ENCODE measurements around the genes LBR and H3-3A.

- PRO-cap = no peak
- RAMPAGE, long total RNA = no peak
Observed at GRCh38 chr1:224435265-224436029, 850 bp upstream of the WDR26 start.

GRCh38 chr1:224505855-224506119 lies 71.2 kb upstream of the WDR26 start:
- PRO-cap = no peak
- RAMPAGE, long total RNA = no peak

GRCh38 chr1:224784022-224784221 lies 145.6 kb upstream of the DNAH14 start:
- PRO-cap = no peak
- RAMPAGE, long total RNA = no peak

- PRO-cap = bidirectional peak, plus-strand start at chr1:225427549, minus-strand start at chr1:225427521; bidirectional peak, plus-strand start at chr1:225427772, minus-strand start at chr1:225427766
- RAMPAGE, long total RNA = no peak
Observed at GRCh38 chr1:225426890-225427841, 672 bp downstream of the LBR start.

DNA sequence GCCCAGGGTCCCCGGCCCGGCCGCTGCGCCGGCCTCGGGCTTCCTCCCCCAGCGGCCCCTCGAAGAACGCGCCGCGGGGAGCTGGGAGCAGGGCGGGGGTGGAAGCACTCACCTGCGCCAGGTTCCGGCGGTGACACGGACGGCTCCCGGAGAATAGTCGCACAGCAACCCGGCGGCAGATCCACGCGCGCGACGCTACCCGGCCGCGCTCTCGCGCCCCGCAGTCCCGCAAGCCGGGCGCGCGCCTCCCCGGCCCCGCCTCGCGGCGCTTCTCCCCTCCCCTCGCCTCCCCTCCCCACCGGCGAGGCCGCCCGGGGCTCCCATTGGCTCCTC lies at the start of gene LBR:
Gene LBR, minus strand, starts transcription at position 197 of the 333 bp plus-strand sequence.
- PRO-cap = bidirectional peak, plus-strand start outside the sequence, minus-strand start at position 197 of the sequence
- RAMPAGE, long total RNA = start-site peak on the minus strand centred at position 191 of the sequence, 64 bp wide, 611 reads

DNA sequence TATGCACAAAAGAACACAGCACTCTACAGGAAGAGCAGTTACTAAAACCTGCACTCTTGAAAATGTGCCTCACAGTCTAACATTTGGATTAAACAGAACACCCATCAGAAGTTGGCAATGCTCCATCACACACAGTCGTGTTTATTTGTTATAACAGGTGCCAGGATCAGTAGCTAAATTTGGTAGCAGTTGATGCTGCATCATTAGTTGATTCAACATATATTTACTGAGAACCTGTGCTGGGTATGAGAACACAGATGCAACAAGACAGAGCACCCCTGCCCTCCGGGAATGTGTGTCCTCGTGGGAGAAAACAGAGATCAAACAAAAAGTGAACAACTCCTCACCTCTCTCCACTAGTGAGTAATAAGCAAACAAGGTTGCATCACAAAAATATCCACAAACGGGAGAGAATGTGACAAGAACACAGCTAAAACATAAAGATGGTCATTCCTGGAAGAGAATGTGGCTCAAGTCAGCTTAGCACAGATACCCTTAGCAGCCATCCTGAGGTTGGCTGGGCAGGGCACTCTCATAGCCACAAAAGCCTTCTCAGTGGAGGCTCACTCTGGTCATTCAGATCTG lies 26.3 kb upstream of the LBR start:
- PRO-cap = unidirectional peak, plus-strand start at position 72 of the sequence
- RAMPAGE, long total RNA = no peak

DNA sequence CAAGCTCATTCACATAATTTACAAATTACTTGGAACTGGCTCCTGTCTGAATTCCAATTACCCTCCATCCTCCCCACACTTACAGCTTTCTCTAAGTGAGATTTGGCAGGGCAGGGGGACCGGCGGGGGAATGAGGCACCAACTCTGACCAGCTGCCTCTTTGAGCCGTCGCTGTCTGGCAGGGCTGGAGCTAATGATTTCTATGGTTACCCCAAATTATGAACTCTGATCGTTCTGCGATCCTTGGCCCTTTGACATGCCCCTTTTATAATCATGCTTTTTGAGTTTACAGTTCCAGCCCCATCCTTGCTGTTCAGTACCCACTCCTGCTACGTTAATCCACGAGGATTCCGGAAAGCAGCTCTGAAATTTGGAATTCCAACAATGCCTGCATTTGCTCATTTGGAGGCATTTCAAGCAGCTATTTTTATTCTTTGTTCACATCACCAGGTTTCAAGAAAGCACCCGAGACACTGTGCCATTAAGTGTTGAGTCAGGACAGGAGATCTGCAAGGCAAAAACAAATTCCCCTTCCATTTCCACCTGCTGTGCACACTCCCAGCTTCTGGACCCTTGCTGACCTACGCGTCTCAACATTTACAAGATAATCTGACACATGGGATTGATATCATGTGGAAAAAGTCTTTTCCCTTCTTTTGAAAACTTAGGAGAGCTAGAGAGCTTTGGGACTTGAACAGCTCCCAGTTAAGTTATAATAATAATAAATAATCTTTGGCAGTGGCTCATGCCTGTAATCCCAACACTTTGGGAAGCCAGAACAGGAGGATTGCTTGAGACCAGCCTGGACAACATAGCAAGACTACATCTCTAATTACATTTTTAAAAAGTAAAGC lies 54.8 kb upstream of the LBR start:
- PRO-cap = no peak
- RAMPAGE, long total RNA = no peak

DNA sequence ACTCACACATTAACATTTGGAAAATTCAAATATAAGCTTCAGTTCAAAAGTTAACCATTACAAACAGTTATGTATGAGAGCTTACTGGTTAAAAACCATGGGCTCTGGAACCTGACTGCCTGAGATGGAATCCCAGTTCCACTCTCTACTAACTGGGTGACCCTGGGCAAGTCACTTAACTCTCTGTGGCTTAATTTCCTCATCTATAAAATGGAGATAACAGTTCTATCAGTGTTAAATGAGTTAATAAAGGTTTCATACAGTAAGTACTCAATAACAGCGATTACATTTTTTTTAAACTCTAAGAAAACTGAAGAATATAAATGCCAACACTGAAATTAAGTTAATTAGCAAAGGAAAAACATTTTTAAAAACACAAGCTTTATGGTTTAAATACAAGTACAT lies 12.4 kb downstream of the ENAH start:
- PRO-cap = no peak
- RAMPAGE, long total RNA = no peak

- PRO-cap = no peak
- RAMPAGE, long total RNA = no peak
Observed at GRCh38 chr1:225735495-225736278, 41.9 kb upstream of the SRP9 start.

DNA sequence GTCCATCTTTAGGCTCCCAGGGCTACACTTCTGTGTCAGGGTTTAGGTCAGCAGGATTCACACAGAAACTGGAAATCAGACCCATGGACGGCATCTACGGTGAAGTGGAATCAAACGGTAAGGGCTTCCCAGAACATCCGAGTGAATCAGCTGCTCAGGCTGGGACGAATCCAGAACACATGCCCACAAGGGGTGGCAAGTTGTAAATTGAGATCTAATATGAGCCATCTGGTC lies 10.8 kb upstream of the SRP9 start:
- PRO-cap = no peak
- RAMPAGE, long total RNA = no peak

GRCh38 chr1:225767136-225767486 lies 10.5 kb upstream of the SRP9 start:
- PRO-cap = no peak
- RAMPAGE, long total RNA = no peak

- PRO-cap = bidirectional peak, plus-strand start at chr1:225811158, minus-strand start at chr1:225811041; unidirectional peak, minus-strand start at chr1:225811215
- RAMPAGE, long total RNA = no peak
Observed at GRCh38 chr1:225810707-225811529, 994 bp downstream of the EPHX1 start.

- PRO-cap = no peak
- RAMPAGE, long total RNA = no peak
Observed at GRCh38 chr1:225878910-225879449, 3.2 kb downstream of the TMEM63A start.

DNA sequence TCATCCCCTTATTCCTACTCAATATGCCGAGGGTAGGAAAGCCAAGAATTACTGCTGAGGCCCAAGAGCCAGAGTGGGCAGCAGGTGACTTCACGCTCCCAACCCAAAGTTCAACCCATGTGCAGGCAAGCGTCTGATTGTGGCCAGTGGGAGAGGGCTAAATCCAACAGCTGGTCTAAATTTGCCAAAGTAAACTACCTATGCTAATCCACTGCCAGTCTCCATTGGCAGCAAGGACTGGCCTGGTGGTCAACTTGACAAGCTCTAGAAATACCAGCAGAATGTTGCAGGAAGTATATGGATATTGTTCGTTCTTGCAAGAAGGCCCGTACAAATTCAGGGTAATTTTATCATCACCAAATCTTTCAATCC lies 1.6 kb downstream of the TMEM63A start:
- PRO-cap = no peak
- RAMPAGE, long total RNA = no peak

GRCh38 chr1:225882590-225883567 lies 699 bp upstream of the TMEM63A start:
- PRO-cap = unidirectional peak, minus-strand start at chr1:225883051; unidirectional peak, minus-strand start at chr1:225883150; unidirectional peak, minus-strand start at chr1:225883248; unidirectional peak, minus-strand start at chr1:225883309
- RAMPAGE, long total RNA = no peak

GRCh38 chr1:225977249-225978267 lies 21.6 kb downstream of the SDE2 start:
- PRO-cap = no peak
- RAMPAGE, long total RNA = no peak

GRCh38 chr1:226062595-226062918 lies at the start of gene H3-3A:
Gene H3-3A (plus strand): TSS chr1:226062716.
- PRO-cap = bidirectional peak, plus-strand start at chr1:226062725, minus-strand start at chr1:226062493
- RAMPAGE, long total RNA = start-site peak on the plus strand at chr1:226062723-226062748, 717 reads

DNA sequence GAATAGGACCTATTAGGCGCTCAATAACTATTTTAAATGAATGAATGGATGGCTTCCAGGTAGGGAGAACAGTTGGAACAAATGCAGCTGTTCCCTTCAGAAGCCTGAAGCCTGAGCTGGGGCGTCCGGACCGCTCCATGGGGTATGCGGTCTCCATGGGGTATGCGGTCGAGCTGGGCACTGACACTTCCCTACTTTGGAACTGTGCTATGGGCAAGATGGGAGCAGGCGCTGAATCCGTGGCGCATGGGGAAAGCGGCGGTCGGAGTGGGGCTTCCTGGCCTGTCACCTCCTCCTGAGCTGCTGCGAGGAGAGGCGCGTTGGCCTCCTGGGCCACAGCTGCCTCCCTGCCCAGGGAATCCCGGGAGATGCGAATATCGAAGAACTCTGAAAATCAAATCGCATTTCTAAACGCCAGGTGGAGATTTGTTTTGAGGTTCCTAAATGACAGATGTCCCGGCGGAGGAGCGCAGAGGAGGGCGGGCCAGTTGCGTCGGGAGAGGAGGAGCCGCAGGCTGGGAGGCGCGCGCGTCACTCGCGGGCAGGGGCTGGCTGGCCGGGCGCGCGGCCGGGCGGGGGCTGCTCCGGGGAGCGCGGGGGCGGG lies 47.1 kb downstream of the H3-3A start:
- PRO-cap = bidirectional peak, plus-strand start at position 534 of the sequence, minus-strand start at position 469 of the sequence
- RAMPAGE, long total RNA = no peak

DNA sequence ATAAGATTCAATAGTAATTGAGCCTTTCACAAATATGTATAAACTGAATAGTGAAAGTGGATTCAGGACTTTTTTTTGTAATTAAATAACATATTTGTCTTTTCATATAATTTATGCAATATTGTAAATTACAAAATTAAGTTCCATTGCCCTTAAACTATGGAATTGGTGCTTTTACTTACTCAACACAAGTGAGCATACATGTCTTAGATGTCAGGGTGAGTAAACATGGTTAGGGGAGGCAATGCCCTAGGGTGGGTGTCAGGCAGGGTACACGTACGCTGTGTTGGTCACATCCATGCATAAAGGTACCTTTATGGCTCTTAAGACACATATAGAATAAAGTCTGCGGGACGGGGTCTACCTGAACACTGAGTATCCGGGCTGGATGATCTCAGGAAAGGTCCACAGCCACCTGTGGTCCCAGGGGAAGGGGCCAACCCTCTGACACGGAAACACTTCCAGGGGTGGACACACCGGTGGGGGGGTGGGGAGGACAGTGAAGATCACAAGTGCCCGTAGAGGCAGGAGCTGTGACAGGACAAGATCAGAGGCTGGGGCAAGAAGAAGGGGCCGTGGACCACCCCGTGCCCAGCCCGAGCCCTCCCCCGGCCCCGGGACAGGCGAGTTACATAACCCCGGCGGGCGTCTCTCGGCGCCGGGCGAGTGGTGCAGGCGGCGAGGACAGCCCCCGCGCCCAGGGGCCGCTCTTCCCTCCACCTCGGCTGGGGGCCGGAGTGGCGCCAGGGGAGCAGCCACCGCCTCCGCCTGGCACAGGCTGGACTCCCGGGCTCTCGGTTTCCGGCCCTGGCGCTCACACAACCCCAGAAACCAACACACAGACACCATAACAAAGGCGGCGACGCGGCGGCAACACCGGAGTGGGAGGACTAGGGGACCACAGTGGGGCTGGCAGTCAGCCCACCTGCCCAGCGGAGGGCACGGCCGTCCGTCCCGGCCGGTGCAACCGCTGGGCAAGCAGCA lies 585 bp downstream of the LIN9 start:
- PRO-cap = no peak
- RAMPAGE, long total RNA = no peak

DNA sequence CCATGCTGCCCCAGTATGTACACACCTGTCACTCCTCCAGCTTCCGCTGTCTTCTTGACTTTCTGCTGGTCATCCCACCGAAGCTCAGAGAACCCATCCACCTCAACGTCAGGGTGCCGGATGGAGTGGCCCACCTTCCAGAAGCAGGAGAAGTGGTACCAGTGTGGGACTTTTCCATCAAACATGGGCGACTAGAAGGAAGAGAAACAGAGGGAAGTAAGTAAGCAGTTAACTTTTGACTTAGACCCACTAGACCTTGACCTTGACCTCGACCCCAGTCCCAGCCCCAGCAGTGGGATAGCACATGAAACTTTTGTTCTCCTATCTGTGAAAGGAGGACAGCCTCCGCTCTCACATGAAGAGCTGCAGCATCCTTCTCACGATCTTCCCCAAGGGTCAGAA lies 5.7 kb downstream of the PARP1 start:
- PRO-cap = no peak
- RAMPAGE, long total RNA = start-site peak on the minus strand centred at position 110 of the sequence, 102 bp wide, 44 reads